Epithelial cell of prostate (primary cell): ENCODE data around the genes CLEC4G and CLEC4M.

GRCh38 chr19:7681331-7682193 is 929 bp downstream of the TRAPPC5 start:
- RRBS, result no CpG with 5 or more reads among the region's 45 CpGs

GRCh38 chr19:7731867-7732366 is at the start of gene CLEC4G:
TSS of gene CLEC4G (minus strand) at chr19:7732110.
- RRBS, result no CpG with 5 or more reads among the region's 11 CpGs

DNA sequence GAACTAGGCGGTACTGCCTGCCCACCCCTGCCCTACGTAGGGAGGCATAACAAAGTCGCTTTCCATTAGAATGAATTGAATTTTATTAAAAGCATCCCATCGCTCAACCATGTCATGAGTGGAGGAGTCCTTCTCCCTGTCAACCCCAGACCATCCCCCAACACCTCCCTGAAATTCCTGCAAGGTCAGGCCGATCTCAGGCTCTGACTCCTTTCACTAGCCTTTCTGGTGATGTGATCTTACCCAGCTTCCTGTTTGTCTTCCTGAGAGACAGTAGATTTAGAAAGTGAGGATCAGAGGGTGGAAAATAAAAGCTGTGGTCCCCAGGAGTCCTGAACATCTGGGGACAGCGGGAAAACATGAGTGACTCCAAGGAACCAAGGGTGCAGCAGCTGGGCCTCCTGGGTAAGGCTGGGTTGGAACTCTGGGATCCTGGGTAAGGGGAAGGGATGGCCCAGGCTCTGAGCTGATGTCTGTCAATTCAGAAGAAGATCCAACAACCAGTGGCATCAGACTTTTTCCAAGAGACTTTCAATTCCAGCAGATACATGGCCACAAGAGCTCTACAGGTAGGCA is at the start of gene CLEC4M:
Gene CLEC4M (plus strand): TSS at position 336 of the 576 bp plus-strand sequence.
- RRBS, result no CpG with 5 or more reads among the region's 6 CpGs

DNA sequence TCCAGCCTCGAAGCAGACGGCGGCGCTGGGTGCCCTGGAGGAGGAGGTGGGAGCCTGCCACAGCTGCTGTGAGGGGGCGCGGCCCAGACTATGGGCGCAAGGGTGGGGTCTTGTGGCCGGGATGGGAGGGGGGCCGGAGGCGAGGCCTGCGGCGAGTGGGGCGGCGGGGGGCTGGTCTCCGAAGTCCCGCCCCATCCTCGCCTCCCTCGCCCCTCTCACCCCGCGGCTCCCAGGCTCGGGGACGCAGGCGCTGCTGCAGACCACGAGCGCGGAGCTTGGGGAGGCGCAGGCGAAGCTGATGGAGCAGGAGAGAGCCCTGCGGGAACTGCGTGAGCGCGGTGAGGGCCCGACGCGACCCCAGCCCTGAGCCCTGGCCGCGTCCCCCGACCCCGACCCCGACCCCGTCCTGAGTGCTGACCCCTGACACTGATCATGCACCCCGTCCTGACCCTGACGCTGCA is 25.6 kb downstream of the CLEC4M start:
- RRBS, result no CpG with 5 or more reads among the region's 43 CpGs

GRCh38 chr19:7916054-7917167 is 1.8 kb downstream of the TGFBR3L start:
- RRBS, result under 1% methylated on average over 62 of the region's 115 CpGs

DNA sequence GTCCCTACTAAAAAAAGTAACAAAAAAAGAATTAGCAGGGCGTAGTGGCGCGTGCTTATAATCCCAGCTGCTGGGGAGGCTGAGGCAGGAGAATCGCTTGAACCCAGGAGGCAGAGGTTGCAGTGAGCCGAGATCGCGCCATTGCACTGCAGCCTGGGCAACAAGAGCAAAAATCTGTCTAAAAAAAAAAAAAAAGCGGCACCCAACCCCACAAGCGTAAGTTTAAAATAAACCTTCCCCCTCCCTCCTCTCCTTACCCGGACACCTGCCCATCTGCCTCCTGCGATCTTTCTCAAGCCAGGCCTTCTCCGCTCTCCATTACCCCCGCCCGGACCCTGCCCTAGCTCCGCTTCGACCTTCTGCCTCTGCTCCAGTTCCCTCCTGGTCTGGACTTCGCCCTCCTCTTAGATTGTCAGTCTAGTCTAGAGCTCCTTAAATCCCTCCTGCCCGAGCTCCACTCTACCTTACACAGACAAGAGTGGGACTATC is 668 bp upstream of the SNAPC2 start:
- RRBS, result 63% methylated on average over 5 of the region's 18 CpGs

DNA sequence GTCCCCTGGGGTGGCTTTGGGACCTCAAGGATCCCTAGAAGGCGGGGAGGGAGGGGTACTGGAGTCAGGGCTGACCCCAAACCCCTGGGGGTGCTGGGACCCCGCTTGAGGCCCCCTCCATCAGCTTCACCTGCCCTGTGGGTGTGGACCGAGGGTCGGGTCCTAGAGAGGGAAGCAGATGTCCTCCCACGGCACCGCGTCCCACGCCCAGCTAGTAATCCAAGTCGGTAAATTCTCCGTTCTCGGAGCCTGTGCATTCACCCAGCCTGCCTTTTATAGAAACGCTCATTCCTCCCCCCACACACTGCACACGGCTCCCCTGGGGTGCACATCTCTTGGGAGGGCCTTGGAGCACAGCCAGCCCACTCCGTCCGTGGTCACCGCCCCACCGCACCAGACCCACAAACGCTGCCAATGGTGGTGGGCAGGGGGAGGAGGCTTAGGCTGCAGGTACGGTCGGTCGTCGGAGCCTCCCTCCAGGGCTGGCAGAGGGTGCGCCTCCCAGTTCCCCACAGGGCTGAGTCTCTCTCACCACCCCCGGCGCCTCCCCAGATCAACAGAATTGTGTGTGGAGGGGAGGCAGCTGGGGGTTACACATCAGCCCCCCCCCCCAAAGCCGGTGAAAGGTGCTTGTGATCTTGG is 2.2 kb downstream of the CTXN1 start:
- RRBS, result 80% methylated on average over 2 of the region's 26 CpGs

DNA sequence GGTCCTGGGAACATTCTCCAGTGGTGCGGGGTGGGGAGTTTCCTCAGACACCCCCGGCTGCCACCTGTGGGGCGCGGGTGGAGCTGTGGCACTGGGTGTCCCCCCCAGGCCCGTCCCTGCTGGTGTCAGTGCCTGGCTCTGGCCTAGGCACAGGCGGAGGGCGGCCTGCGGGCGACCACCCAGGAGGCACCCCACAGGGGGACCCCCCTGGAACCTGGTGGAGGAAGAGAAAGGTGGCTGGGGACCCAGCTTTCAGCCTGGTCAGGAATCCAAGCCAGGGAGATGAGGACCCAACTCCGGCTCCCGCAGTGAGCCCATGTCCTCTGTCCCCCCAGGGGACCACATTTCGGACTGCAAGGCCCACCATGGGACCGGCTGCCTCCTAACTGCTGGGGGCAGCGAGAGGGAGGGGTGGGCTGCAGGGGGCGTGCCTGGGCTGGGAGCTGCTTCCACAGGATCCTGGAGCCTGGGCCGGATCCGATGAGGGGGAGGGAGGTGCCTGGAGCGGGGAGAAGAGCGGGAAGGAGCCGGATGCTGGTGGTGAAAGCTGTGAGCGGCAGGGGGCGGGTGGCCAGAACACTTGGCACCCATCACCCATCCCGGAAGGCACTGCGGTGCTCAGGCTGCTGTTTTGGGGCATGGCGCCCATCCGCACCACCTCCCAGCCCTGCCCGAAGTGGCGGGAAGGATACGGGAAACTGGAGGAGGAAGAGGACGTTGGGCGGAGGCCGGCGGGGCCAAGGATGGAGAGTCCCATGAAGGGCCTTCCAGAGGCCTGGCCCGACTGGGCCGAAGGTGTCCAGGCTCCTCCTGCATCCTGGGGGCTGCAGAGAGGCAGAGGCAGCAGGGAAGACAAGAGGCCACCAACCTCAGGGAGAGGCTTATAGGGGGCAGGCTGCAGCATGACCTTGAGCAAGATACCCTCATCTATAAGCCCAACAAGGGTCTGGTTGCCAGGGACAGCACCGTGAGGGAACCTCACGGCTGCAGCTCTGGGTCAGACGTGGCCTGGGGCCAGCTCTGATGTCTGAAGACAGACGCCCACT is 5.6 kb upstream of the CTXN1 start:
- RRBS, result 87% methylated on average over 11 of the region's 39 CpGs

GRCh38 chr19:7980896-7981344 is 24.5 kb downstream of the ELAVL1 start:
- RRBS, result no CpG with 5 or more reads among the region's 14 CpGs

GRCh38 chr19:8033169-8033745 is 19.3 kb upstream of the CCL25 start:
- RRBS, result no CpG with 5 or more reads among the region's 7 CpGs

GRCh38 chr19:8208631-8209078 is 515 bp upstream of the CERS4 start:
- RRBS, result 4% methylated on average over 13 of the region's 37 CpGs

DNA sequence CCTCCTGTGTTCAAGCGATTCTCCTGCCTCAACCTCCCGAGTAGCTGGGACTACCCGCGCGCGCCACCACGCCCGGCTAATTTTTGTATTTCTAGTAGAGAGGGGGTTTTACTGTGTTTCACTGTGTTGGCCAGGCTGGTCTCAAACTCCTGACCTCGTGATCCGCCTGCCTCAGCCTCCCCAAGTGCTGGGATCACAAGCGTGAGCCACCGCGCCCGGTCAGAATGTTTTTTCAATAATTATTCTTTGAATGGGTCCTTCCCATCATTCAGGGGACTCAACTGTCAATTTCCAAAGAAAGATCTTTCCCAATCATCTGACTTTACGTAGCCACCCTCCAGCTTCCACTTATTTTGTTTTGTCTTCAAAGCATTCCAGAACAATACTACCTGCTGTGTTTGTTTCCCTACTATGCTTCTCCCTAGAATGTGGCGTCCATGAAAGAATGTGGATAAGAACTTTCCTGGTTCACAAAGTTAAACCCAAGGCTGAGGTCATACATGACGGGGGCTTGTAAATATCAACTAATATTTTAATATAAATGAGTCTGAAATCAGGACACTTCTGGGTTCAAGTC is 1.2 kb downstream of the NDUFA7 start:
- RRBS, result no CpG with 5 or more reads among the region's 17 CpGs

DNA sequence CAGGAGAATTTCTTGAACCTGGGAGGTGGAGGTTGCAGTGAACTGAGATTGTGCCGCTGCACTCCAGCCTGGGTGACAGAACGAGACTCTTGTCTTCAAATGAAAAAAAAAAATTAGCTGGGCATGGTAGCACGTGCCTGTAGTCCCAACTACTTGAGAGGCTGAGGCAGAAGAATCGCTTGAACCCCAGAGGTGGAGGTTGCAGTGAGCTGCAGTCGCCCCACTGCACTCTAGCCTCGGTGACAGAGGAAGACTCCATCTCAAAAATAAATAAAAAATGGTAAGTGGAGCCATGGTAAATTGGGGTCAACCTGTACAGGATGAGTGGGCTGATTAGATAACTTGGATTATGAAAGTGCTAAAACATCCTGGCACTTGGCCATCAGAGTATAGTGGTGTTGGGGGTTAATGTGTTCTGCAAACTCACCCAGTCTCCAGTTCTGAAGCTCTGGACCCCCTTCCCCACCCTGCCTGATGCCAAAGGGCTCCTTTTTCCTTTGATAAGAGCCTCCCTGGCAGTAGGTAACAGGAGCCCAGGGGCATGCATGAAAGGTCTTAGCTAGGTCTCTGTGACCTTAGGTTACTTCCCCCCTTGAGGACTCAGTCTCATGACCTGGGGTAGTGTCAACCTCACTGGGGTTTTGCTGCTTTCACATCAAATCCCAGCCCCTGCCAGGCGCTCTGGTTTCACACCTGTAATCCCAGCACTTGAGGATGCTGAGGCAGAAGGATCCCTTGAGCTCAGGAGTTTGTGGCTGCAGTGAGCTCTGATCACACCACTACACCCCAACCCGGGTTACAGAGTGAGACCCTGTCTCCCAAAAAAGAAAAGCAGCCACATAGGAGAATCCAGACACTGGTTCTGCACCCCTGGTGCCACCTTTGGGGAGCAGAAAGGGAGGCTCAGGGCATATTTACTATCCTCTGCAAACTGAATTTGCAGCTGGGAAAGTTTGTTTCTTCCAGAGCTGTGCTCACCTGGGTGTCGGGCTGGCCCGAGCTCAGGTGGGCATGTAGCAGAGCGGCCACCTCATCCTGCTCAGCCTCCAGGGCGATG is 2.5 kb downstream of the RPS28 start:
- RRBS, result no CpG with 5 or more reads among the region's 12 CpGs

GRCh38 chr19:8333599-8334146 is 9.4 kb downstream of the KANK3 start:
- RRBS, result 2% methylated on average over 21 of the region's 49 CpGs

GRCh38 chr19:8334723-8335864 is 8.0 kb downstream of the KANK3 start:
- RRBS, result 1% methylated on average over 75 of the region's 161 CpGs

DNA sequence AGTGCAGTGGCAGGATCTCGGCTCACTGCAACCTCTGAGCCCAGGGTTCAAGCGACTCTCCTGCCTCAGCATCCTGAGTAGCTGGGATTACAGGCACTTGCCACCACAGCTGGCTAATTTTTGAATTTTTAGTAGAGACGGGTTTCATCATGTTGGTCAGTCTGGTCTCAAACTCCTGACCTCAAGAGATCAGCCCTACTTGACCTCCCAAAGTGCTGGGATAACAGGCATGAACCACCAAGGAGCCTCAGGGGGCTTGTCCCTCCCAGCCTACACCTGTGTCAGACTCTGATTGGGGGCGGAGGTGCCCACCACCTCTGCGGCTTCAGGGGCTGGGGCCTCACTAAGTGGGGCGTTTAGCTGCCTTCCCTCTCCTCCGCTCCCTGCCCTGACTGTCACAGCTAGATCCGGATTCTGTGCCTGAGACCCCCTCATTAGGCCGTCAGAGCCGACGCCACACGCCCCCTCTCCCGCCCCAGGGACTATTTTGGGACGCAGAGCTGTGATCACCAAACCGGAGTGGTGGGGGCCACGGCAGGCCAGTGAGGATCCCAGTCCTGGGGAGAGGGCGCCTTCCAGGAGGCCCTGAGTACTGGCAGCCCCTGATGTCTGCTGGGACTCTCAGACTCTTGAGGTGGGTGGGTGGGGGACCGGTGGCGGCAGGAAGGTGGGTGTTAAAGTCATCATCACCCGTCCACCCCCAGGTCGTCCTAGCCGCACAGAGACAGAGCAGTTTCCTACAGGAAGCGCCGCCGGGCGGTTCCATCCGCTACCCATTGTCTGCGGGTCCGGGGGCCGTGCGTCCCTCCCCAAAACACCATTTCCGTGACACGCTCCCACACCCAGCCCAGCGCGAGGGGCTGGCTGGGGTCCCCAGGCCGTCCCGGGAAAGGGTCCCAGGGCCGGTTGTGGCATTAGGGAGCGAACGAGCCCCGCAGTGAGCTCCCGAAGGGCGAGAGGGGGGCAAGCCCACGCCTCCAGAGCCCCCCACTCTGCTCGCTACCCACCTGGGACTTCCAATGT is 707 bp downstream of the KANK3 start:
- RRBS, result 13% methylated on average over 16 of the region's 45 CpGs

GRCh38 chr19:8460257-8460734 is 15.5 kb downstream of the HNRNPM start:
- RRBS, result no CpG with 5 or more reads among the region's 5 CpGs

DNA sequence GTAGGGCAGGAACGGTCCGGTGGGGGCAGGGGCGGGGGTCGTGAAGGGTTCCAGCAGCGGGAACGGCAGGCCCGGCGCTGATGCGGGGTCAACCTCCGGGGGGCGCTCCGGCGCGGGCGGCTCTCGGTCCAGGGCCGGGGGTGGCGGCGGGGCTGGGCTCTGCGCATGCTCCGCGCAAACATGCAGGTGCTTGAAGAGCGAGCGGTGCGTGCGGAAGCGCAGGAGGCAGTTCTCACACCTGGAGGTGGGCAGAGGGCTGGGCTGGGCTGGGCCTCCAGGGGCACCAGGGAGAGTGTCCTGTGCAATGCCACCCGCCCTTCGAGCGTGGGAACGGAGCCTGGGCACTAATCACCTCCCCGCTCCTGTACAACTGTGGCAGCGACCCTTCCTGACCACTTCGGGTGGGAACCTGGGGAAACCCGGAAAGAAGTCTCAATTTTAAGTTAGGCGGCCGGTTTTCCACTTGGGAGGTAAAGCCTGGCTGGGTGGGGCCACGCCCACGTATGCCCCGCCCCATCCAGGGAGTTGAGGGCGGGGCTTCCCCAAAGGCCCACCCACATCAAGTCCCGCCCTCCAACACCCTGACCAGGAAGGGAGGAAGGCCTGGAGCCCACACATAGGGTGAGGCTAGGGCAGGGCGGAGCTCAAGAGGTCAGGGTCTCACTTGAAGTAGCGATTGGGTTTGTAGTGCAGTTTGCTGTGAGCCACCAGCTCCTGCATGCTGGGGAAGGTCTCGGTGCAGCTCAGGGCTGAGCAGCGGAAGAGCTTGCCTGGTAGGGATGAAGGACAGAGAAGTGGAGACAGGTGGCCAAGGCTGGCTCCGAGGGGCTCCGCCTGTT is 2.0 kb downstream of the ZNF414 start:
- RRBS, result 38% methylated on average over 7 of the region's 48 CpGs

DNA sequence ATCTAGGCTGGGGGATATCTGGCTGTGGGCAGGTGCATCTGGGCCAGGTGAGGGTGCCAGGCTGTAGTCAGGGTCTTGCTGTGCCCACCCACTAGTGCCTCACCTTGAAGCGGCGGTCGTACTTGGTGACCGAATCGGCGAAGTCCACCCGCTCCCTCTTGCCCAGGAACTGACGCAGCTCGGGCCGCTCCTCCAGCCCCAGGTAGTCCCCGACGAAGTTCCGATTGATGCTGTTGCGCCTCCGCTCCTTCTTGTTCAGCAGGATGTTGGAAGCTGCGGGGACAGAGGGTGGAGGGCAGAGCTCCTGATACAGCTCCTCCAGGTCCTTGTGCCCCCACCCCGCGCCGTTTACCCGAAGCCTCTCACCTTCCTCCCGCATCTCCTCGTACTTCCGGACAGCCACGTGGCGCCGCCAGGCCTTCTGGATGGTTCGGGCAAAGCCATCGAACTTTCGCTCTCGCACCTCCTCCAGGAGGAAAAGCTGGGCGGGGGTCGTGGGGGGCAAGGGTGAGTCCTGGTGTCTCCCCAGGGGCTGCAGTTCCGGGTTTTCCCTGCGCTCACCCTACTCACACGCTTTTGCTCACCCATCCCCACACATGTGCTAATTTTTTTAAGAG is 16.2 kb upstream of the ZNF414 start:
- RRBS, result no CpG with 5 or more reads among the region's 35 CpGs

GRCh38 chr19:8601835-8602264 is 8.7 kb downstream of the ADAMTS10 start:
- RRBS, result no CpG with 5 or more reads among the region's 5 CpGs